Daoy (cell line): Measurements from ENCODE around the genes H1-6, H2AC8, H4C6 and BTN1A1.

DNA sequence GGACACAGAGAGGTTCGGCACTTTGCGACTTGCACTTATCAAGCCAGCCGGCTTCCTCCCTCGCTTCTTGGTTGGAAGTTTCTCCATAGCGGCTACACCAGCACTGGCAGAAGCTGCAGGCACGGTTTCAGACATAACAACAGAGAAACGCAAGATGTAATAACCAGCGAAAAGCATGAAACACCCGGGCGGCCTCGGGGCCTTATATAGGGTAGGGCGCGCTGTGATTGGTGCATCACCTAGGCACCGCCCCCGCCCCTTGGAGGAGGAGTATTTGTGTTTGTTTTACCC, at the start of gene H1-6:
Gene H1-6 (minus strand): TSS at position 177 of the 291 bp plus-strand sequence.
- RAMPAGE, long total RNA, result no peak

DNA sequence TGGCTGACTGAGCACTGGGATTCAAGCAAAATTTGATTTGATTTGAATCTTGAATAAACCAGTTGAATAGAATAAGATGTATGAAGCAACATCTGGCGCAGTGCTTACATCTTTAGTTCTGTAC, 1.1 kb downstream of the H2BC4 start:
- RAMPAGE, long total RNA, result no peak

DNA sequence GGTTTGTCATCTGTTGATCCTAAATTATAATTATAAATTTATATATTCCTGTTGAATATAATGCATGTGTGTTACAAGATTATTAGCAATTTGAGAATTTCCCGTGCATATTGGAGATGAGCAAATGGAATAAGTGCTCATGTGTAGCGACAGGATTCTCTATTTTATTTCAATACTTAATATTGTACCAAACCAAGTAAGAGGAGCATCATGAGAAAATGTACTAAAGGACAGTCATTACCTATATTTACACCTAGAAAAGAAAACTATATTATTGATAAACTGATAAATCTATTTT, 5.0 kb downstream of the H2AC6 start:
- RAMPAGE, long total RNA, result no peak

GRCh38 chr6:26130002-26130534, 6.1 kb downstream of the H2AC6 start:
- RAMPAGE, long total RNA, result no peak

- RAMPAGE, long total RNA, result no peak
Observed at GRCh38 chr6:26200379-26200748, 1.0 kb downstream of the H2BC7 start.

- RAMPAGE, long total RNA, result no peak
Observed at GRCh38 chr6:26216794-26217537, at the start of gene H2AC8. Gene H2AC8 (plus strand): TSS chr6:26216921.

DNA sequence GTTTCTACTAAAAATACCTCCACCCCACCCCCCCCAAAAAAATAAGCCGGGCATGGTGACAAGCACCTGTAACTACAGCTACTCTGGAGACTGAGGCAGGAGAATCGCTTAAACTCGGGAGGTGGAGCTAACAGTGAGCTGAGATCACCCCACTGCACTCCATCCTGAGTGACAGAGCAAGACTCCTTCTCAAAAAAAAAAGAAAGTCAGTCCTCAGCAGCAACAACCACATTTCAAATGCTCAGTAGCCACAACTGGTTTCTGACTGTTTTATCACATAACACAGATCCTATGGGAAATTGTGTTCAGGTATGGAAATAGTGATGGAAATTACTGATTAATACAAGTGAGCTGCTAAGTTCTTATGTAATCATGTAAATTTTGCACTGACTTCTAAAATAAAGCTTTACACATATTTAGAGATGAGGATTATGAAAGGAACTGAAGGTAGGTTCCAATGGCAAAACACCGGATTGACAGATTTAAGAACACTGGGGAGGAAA, 2.3 kb upstream of the H3C6 start:
- RAMPAGE, long total RNA, result no peak

DNA sequence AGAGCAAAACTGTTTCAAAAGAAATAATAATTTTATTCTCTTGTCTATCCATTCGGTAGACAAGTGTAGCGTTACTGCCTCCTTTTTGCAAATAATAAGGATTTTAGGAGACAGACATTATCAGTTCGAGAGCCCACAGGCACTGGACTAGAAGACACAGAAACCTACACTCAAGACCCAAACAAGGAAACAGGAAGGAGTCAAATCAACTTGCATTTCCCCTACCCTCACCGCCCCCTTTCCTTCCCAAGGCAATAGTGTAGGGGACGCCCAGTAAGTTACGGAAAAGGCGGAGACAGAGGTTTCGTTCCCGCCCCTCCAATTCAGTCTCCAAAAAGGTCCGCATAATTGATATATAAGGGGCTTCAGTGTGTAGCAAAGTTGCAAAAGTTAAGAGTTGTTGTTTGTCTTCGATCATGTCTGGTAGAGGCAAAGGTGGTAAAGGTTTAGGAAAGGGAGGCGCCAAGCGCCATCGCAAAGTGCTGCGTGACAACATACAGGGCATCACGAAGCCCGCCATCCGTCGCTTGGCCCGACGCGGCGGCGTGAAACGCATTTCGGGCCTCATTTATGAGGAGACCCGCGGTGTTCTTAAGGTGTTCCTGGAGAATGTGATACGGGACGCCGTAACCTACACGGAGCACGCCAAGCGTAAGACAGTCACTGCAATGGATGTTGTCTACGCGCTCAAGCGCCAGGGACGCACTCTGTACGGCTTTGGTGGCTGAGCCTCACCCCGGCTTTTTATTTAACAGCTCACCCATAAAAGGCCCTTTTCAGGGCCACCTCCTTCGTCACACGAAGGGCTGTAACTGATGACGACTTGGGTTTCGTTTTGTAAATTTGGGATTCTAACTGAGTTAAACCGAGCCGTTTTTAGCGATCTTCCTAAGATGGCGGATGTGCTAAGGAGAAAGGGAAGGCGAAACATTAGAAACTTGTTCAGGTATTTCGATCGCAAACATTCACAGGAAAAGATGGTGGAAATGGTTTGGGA, at the start of gene H4C6:
Gene H4C6 (plus strand): TSS at position 384 of the 997 bp plus-strand sequence.
- RAMPAGE, long total RNA, result no peak

DNA sequence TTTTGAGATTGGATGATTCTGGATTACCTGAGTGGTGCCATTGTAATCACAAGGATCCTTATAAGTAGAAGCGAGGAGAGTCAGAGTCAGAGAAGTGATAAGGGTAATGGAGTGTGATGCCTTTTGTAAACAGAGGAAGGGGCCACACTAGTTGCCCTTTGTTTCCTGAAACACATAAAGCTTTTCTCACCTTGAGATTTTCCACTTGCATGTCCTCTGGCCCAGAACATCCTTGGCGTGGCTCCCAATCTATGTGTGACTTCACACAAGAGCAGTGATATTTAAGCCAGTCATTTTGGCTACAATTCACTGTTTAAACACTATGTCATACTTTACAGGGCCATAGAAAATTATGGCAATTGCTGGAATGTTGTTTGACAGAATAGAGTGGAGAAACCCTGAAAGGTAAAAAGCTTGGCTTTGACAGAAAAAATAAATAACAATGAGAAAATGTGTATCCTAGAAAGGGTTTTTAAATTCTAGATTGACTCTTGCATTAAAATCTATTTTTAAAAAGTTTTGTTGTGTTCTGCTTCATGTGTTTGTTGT, 3.0 kb downstream of the H4C7 start:
- RAMPAGE, long total RNA, result no peak

GRCh38 chr6:26347082-26347525, 17.9 kb upstream of the BTN3A2 start:
- RAMPAGE, long total RNA, result no peak

DNA sequence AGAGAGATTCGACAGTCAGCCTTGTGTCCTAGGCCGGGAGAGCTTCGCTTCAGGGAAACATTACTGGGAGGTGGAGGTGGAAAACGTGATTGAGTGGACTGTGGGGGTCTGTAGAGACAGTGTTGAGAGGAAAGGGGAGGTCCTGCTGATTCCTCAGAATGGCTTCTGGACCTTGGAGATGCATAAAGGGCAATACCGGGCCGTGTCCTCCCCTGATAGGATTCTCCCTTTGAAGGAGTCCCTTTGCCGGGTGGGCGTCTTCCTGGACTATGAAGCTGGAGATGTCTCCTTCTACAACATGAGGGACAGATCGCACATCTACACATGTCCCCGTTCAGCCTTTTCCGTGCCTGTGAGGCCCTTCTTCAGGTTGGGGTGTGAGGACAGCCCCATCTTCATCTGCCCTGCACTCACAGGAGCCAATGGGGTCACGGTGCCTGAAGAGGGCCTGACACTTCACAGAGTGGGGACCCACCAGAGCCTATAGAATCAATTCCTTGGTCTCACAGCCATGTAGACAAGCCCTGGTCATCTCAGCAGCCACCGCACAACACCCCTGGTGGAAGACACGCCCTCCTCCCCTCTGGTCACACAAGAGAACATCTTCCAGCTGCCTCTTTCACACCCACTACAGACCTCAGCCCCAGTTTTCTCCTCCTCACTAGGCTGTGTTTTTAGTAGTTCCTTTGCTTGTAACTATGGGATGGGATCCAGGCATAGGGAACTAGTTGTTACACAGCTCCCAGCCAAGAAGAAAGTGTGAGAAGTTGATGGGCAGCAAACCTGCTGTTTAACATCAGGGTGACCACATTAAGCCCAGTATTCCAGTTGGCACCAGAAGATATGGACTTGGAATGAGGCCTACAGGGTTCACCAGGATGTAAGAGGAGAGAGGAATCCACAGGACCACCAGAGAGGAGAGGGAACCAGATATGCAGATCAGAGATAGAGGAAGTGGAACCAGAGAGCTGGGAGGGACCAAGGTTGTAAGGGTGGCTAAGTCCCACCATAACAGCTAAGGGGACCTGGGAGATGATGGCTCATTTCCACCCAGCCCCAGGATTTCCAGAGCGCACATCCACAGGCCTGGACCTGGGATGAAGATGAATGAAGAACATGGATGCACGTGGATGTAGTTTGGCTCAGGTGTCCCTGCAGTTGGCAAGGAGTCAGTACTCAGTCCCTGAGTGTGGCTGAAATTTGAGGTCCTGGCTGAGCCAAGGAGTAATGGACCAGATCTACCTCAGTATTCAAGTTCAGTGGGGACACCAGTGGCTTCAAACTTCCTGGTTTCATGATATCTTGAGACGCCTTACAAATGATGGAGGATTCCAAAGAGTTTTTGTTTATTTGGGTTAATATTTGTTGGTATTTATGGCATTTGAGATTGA, 10.8 kb downstream of the BTN2A1 start:
- RAMPAGE, long total RNA, result no peak

- RAMPAGE, long total RNA, result no peak
Observed at GRCh38 chr6:26473559-26474490, 16.1 kb downstream of the BTN2A1 start.

DNA sequence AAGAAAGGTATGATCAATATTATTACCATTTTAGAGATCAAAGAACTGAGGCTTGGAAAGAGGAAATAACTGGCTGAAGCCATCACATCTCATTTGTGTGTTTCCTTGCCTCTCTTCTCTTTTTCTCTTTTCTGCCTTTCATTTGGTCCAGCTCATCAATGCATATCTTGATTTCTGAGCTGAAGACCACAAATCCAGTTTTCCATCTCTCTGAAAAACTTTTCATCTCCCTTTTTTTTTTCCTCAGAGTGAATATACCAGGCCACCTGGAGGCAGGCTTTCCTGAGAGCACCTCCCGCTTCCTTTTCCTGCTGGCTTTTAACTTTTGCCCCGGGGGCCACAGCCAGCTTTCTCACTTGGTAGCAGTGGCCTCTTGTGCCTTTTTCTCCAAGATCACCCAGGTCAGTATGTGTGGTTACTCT, at the start of gene BTN1A1:
Gene BTN1A1 (plus strand): TSS at position 346 of the 422 bp plus-strand sequence.
- RAMPAGE, long total RNA, result no peak

DNA sequence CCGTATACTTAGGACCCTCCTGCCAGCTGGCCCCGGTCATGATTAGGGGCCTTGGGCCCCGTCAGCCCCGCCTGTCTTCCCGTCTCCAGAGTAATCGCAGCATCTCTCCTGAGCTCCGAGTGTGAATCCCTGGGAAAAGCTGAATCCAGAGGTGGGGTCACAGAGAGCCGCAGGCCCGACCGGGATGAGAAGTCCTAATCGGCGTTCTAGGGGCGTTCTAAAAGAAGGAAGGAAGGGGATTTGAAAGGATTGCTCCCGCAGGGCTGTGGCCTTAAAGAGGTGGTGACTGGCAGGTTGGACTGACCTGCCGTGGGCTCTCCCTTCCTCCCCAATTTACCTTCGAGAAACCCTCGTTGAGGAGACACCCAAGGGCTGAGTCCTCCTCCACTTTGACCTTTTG, 407 bp downstream of the HMGN4 start:
- RAMPAGE, long total RNA, result no peak

DNA sequence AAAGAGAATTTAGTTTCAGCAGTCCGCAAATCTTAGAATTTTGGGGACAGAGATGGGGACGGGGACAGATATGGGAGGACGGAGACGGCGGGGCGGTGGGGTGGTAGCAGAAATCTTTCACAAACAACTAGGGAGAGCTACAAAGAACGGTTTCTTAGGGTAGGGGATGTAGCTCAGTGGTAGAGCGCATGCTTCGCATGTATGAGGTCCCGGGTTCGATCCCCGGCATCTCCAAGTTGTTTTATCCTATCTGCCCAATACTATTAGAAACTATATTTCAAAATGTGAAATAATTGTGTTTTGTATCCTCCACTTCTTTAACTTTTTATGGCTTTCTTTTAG, 15.1 kb downstream of the HMGN4 start:
- RAMPAGE, long total RNA, result no peak

DNA sequence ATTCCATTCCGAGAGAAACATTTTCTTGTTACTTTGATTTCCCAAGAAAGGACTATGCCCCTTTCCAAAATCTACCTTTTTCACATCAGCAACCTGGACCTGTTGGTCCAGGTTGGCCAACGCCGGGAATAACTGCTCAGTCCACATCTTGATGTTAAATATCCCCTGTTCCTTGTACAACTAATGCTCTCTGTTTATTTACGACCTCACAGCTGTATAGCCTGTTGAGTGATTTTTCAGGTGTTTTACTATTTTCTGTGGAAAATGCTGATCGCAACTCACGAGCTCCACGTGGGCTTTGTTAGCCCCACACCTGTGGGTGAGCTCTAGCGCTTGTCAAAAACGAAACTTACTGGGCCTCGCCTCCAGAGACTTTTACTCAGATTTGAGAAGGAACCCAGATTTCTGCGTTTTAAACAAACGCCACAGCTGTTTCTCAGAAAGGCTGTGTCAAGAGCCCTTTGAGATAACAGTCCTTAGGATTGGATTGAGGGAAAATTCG, 16.5 kb downstream of the HMGN4 start:
- RAMPAGE, long total RNA, result no peak

DNA sequence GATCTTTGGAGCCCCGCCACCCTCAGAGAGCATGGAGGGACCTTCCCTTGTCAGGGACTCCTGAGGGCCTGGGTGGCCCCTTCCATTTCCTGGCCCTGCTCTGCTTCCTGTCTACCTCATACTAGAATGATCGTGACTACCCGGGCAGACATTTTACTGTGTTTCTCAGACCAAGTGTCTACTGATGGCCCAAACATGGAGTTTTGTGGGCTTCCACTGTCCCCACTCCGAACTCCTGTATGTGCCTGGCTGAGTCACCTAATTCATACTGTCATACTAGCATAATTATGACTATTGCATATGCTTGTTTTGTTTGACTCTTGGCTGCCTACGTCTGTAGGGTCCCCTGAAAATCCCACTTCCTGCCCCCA, 1.8 kb downstream of the ABT1 start:
- RAMPAGE, long total RNA, result no peak

GRCh38 chr6:26756433-26756885, 96.9 kb upstream of the ZNF322 start:
- RAMPAGE, long total RNA, result no peak

DNA sequence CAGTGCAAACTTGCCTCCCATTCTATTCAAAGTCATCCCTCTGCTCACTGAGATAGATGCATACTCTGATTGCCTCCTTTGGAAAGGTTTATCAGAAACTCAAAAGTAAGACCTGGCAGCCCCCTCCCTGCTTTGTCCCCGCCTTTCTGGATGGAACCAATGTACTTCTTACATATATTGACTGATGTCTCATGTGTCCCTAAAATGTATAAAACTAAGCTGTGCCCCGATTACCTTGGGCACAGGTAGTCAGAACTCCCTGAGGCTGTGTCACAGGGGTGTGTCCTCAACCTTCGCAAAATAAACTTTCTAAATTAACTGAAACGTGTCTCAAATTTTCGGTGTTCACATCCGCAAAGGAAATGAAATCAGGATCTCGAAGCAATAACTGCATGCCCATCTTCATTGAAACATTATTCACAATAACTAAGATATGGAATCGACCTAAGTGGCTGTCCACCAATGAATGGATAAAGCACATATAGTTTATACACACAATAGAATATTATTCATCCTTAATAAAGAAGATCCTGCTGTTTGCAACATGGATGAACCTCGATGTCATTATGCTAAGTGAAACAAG, 114.1 kb downstream of the H2BC11 start:
- RAMPAGE, long total RNA, result no peak

GRCh38 chr6:27114973-27115533, 17.5 kb downstream of the H2BC11 start:
- RAMPAGE, long total RNA, result no peak